Myometrial cell (primary cell): ENCODE measurements around the gene ZBTB45.

DNA sequence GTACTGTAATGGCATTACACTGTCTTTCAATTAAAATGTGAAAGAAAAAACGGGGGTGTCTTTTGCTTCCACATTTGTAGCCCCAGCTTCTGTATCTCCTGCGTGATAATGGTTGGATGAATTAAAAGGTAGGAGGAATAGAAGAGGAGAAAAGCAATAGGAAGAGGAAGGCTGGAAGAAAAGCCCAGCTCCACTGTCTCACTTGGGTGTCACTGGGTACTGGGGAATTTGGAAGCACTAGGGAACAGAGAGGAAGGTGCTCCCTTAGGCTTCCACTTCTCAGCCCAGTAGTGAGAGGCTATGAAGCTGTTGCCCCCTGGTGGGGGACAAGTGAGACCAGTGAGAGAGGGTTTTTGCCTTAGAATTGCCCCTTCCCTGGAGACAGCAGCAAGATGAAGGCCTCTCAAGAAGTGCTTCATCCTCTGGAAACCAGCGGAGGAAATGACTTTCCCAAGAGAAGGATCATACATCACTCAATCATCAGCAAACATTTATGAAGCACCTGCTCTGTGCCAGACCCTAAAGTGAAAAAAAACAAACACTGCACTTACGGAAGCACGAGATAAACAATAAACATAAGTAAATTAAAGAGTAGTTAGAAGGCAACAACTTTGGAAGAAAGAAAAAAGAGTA, 4.7 kb upstream of the ZNF606 start:
- RAMPAGE, long total RNA: no peak

DNA sequence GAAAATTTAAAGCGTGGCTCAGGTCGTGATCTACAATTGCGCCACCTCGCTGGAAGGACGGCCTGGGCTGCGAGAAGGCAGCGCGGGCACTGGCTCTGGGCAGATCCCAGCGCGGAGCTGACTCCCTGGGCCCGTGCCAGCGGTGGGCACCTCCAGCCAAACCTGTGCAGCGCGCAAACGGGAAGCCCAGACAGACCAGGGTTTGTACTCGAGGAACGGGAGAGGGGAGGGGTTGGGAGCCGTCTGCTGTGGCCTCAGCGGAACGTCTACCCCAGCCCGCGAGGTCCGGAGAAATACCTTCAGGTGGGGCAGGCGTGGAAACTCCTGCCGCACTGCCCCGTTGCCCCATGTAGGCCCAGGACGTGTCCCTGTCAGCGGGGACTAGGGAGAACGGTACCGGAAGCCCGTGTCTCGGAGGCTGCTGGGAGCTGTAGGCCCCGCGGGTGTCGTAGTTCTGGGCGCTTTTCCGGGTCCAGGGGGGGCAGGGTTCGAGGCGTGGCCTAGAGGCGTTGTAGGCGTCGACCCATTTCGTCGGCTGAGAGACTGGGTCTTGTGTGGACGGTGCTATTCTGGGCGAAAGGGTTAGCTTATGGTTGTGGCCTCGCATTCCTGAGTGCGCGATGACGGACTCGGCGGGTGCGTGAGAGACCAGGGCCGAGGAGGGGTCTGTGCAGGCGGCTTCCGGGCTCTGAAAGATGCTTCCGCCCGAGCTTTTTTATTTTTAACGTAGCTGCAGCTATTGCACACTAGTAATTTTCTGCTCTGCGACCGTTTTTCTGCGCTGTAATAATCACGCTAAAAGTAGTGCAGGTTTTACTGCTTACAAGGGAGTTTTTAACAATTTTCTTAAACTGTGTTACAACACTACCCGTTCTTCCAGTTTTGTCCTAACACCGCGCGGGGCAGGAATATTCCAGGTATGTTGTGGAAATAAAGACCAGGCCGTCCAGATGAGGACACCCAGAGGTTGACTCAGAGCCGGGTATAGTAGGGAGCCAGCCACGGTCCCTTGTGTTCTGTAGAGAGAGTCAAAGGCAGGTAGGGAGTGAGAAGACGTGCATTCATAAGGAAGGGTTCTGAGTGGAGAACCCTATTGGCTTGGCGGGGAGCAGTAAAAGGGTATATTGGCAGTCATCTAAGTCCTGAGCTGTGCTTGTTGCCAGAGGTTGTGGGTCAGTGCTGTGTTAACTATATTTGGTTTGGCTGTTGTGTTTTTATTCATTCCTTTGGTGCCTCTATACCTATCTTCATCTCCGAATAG, 21.4 kb downstream of the ZNF274 start:
- RAMPAGE, long total RNA: no peak

- RAMPAGE, long total RNA: no peak
These were observed 3.0 kb upstream of the RNF225 start for GRCh38 chr19:58392284-58393060.

DNA sequence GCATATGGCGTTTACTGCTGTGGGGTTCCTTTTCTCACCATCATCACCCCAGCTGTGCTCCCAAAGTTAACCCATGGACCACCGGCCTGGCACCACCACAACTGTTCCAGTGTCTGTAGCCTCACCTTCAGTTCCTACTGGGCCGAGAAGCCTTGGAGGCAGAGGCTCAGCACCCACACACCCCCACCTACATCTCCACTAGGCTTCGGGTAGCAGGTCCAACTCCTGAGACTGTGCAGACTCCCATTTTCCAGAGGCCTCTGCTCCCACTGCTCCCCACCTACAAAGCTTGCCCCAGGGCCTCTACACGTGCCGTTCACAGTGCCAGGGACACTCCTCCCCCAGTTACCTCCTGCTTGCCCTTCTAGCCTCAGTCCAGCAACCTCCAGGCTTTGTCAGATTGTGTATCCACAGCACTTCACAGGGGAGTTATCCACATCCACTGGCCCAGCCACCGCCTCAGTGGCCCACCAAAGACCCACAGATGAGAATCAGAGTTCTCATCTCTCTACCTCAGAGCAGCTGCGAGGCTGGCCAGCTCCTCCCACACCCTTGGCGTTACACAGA, 14.1 kb downstream of the SLC27A5 start:
- RAMPAGE, long total RNA: no peak

DNA sequence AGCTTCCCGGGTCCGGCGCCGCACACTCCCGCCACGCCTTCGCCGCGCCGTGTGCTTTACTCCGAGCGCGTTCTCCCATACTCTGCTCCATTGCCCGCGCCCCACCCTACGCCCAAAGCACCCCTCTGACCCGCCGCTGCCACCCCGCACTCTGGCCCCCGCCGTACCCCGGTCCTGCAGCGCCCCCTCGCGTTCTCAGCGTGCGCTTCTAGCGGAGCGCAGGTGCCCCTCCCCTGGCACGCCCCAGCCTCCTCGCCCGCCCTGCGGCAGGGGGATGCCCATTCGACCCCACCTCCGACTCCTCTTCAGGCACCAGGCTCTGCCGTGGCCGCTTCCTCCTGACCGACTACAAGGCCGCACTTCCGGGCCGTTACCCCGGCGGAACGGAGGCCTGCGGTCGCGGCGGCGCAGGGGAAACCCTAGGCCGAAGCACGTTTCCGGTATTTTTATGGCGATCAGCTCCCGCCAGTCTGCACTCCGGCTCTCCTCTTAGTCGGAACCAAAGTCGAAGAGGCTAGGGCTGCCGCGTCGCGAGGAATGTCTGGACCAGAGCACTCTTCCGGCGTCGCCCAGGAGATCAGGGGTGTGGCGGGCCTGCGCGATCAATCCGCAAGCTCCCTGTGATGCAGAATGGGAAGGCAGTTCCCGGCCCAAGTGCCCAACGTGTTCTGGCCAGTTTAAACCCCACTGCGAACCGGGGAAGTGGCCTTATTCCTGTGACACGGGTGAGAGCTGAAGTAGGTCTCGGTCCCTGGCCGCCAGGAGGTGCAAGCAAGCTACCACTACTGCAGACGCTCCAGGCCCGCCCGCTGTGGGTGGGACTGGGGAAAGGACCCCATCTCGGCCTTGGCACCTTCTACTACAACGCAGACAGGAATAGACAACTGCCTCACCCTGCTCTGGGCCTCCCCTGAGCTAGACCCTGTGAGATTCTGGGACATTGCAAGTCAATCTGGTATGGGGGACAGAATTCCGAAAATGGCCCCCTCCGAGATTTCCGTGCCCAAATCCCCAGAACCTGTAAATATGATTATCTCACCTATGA, at the start of gene ZBTB45:
ZBTB45 (minus strand) TSS at position 361 of the 1,045 bp plus-strand sequence.
- RAMPAGE, long total RNA: start-site peak on the minus strand centred at position 343 of the sequence, 15 bp wide, 15 and 40 reads in 2 replicates

DNA sequence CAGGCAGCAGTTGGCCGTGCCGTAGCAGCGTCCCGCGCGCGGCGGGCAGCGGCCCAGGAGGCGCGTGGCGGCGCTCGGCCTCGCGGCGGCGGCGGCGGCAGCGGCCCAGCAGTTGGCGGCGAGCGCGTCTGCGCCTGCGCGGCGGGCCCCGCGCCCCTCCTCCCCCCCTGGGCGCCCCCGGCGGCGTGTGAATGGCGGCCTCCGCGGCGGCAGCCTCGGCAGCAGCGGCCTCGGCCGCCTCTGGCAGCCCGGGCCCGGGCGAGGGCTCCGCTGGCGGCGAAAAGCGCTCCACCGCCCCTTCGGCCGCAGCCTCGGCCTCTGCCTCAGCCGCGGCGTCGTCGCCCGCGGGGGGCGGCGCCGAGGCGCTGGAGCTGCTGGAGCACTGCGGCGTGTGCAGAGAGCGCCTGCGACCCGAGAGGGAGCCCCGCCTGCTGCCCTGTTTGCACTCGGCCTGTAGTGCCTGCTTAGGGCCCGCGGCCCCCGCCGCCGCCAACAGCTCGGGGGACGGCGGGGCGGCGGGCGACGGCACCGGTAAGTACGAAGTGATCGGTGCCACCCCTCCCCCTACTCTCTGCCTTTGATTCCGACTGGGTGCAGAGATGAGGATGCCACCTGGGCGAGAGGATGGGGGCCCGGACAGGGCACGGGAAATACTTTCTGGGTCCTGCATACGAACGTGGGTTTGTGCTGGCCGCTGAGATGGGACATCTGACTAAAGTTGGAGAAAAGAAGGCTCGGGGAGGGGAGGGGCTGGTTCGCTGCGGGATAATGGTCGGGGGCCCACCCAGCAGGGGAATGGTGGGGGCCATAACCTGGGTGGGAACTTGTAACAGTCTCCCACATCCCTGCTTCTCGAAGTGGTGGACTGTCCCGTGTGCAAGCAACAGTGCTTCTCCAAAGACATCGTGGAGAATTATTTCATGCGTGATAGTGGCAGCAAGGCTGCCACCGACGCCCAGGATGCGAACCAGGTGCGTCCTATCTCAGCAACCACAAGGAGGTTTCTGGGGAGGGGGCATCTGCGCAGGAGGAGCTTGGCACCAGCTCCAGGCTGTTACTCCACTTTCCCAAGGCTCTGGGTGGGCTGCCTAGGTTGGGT, 1.1 kb downstream of the TRIM28 start:
- RAMPAGE, long total RNA: no peak

- RAMPAGE, long total RNA: no peak
These were observed 843 bp downstream of the CHMP2A start for GRCh38 chr19:58553753-58554771.

DNA sequence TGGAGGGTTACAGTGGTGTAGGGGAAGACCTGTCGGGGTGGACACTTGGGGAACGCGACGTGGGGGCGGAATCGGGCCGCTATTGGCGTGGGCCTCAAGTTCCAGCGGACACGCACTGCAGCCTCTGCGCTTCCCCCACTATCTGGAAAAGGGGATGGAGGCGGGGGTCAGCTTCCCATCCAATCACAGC, 939 bp upstream of the UBE2M start:
- RAMPAGE, long total RNA: no peak

DNA sequence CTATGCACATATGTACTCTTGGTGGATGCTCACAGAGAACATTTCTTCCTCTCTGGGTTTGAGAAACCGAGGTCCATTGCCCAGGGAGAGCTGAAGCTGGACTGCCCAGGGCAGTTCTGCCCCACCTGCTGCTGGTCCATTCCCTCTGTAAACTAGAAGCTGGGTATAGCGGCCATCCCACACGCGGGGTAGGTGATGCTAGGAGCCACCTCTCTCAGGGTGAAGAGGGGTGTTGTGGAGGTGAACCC, 3.1 kb upstream of the UBE2M start:
- RAMPAGE, long total RNA: no peak

GRCh38 chr19:58563248-58563685, 4.9 kb upstream of the UBE2M start:
- RAMPAGE, long total RNA: no peak

- RAMPAGE, long total RNA: no peak
These were observed 5.5 kb upstream of the UBE2M start for GRCh38 chr19:58563686-58564482.

DNA sequence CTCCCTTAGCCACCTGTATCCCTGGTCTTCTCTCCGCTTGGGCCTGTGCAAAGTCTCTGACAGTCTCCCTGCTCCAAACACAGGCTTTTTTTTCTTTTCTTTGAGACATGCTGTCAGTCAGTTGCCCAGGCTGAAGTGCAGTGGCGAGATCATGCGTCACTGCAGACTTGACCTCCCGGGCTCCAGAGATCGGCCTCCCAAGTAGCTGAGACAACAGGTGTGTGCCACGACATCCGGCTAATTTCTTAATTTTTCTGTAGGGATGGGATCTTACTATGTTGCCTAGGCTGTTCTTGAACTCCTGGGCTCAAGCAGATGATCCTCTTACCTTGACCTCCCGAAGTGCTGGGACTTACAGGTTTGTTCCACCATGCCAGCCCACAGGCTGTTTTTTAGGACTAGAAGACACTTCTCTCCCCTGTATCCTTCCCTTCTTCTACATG, 1.5 kb downstream of the MZF1 start:
- RAMPAGE, long total RNA: no peak